Left common carotid artery plus branches (tissue), 1 donor: ENCODE measurements around a stretch of chr6.

DNA sequence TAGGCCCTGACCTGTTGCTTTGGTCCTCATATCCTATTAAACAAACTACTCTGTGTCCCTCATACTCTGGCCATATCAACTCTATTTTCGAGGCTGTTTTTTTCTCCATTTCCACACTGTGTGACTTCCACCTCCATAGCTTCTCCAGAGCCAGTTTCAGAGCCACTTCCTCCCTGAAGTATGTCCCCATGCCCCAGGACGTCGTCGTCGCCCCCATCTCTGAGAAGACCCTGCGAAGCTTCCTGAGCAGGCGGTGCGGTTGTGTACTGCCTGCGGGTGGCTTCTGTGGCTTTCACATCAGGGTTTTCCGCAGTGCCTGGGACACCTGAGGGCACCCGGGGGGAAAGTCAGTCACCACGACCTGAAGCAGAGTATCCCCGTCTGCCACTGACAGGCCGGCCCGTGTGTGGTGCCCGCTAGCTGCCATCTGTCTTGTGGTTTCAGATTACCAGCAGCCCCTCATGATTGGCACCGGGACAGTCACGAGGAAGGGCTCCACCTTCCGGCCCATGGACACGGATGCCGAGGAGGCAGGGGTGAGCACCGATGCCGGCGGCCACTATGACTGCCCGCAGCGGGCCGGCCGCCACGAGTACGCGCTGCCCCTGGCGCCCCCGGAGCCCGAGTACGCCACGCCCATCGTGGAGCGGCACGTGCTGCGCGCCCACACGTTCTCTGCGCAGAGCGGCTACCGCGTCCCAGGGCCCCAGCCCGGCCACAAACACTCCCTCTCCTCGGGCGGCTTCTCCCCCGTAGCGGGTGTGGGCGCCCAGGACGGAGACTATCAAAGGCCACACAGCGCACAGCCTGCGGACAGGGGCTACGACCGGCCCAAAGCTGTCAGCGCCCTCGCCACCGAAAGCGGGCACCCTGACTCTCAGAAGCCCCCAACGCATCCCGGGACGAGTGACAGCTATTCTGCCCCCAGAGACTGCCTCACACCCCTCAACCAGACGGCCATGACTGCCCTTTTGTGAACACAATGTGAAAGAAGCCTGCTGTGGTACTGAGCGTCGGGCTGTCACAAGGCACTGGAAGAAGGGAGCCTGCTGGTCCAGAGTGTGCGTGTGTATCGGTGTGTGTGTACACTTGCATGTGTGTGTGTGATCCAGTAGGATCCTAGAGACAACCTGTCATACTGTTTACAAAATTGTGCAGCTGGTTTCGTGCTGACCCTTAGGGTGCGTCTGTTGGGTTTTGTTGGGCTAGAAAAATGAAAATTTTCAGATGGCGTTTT lies 54.4 kb downstream of the GOPC start:
- PRO-cap: no peak

- PRO-cap: no peak
These were observed 13.6 kb upstream of the GOPC start for GRCh38 chr6:117615795-117616455.

DNA sequence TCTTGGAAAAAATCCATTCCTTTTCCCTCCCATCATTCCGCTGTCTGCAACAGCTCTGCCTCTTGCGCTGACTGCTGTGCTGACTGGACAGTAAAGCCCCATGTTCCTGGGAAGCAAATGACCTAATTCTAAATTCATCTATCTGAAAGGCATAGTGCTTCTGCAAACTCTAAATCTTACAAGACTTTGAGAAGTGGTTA lies 255.5 kb upstream of the PLN start:
- PRO-cap: no peak

GRCh38 chr6:118296138-118296914 lies 251.8 kb upstream of the PLN start:
- PRO-cap: no peak

DNA sequence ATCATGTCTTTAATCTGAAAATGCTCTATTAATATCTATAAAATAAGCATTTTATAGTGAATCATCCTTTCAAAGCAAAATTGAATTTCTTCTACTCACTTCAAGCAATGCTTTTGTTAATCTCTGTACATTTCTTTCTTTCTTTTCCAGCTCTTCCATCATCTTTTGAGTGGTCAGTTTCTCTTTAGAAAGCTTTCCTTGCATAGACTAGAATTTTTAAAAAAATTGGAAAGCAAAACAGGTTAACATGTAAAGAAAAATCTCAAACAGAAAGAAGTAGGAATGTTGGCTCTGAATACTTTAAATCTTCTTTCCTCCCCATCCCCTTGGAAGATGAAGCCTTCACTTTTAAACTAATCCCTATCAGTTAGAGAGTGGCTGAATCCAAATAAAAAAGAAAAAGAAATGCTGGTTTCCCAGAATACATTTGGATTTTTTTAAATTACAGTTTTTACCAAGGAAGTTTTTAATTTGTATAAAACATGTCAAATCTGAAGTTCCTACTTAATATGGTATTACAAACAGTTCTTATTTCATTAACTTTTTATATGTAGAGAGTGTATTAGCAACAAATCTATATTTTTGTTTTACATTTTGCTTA lies 77.6 kb upstream of the PLN start:
- PRO-cap: no peak

GRCh38 chr6:118719798-118720153 lies 68.4 kb upstream of the CEP85L start:
- PRO-cap: no peak

DNA sequence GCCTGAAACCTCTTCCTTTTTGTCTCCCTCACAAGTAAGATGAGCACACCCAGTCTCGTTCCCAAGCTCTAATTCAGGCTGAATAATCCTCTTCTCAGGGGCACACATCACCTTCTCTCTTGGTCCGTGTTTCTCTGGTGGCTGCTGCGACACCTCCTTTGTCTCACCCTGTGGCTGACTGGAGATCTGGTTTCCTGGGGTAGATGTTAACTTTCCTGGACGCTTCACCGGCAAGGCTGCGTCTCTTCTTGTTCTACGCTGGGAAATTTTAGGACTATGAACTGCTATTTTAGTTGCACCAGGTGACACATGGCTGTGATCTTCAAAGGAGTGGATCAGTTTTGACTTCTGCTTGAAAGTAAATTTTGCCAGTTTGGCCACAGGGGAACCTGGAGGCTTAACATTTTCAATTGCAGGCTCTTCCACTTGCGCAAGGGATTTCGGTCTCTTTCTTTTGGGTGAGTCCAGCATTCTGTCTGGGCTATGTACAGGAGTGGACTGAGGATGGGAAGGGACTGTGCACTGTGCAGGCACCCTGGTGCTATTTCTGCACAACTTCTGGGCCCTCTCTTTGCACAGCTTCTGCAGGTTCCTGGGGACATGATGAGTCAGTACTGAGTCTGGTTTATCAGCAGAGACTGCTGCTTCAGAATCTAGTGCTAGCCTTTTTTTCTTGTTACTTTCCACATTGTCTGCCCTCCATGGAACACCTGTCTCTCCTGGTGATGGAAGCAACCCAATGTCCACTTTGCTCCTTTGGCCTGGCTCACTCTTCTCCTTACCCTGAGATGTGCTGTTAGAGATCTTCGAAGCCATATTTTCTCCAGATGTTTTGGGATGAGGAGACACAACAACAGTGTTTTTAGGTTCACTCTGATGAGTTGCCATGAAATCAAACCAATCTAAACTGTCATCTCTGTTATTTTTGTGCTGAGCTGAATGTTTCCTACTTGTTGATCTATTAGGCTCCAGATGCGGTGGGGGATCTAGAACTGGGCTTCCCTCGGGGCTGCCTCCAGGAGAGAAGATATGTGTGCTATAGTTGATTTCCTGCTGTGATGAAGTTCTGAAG lies 78.5 kb upstream of the ASF1A start:
- PRO-cap: no peak

DNA sequence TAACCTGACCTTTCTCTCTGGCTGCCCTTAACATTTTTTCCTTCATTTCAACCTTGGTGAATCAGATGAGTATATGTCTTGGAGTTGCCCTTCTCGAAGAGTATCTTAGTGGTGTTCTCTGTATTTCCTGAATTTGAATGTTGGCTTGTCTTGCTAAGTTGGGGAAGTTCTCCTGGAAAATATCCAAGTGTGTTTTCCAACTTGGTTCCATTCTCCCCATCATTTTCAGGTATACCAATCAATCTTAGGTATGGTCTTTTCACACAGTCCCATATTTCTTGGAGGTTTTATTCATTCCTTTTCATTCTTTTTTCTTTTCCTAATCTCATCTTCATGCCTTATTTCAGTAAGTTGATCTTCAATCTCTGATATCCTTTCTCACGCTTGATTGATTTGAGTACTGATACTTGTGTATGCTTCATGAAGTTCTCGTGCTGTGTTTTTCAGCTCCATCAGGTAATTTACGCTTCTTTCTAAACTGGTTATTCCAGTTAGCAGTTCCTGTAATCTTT lies 72.4 kb upstream of the ASF1A start:
- PRO-cap: no peak

GRCh38 chr6:118993830-118994435 lies 59.0 kb upstream of the MCM9 start:
- PRO-cap: no peak

- PRO-cap: no peak
These were observed 58.9 kb upstream of the FAM184A start for GRCh38 chr6:119137323-119137863.

GRCh38 chr6:119139057-119139689 lies 60.7 kb upstream of the FAM184A start:
- PRO-cap: no peak

DNA sequence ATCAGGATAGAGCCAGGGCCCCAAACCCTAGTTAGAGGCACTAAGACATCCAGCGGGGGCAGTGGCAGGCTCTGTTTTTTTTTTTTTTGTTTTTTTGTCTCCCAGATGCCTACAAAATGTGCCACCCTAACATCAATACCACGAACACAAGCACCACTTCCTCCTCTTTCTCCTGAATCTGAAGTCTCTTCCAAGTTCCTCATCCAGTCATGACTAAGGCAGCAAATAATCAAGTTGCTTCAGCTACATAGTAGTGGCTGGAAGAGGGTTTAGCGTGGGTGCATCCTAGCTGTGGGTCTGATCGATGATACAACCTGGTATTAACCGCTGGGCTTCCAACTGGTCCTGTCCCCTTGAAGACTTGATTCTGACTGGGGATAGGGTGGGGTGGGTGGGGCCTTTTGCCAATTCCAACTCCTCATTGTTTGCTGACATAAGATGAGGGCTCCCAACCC lies 68.6 kb upstream of the FAM184A start:
- PRO-cap: no peak

DNA sequence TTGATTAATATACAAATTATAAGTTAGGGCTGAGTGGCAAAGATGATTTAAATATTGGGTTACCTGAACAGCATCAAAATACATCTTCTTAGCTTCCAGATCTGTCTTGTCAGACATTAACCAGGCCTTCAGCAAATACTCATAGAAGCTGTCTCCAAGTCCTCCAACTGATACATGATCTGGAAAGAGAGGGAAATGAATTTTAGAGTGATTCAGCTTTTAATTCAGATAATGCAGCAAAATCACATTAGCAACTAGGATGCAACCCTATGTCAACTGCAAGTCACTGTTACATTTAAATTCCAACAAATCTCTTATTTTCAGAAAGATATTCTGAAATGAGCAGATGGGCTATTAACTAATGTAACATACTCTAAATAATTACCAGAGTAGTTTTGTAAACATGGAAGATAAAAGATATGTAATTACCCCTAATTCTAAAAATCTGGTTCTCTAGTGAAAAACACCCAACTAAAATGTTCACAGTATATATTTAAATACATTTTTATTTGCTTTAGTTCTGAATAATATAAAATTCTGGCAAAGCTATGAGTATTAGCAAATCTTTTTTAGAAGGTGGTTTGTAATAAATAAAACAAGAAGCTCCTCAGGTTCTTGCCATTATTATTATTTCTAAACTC lies 115.4 kb upstream of the FAM184A start:
- PRO-cap: no peak

GRCh38 chr6:119446684-119446936 lies 97.0 kb upstream of the MAN1A1 start:
- PRO-cap: no peak

DNA sequence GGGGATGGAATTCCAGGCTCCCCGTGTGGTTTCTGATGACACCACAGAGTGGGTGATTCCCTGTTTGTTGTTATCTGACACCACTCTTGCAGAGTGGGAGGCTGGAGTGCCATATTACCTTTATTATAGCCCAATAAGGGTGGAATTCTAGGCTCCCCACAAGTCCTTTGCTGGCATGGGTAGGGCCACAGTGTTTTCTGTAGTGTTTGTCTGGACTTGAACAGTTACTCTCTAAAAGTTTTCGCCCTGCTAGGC lies 264.7 kb upstream of the MAN1A1 start:
- PRO-cap: no peak

GRCh38 chr6:119830283-119831353 lies 481.1 kb upstream of the MAN1A1 start:
- PRO-cap: no peak

- PRO-cap: unidirectional peak, minus-strand start at chr6:121437123; unidirectional peak, minus-strand start at chr6:121437169
These were observed 1.5 kb downstream of the GJA1 start for GRCh38 chr6:121436926-121437308.

- PRO-cap: no peak
These were observed 2.6 kb downstream of the GJA1 start for GRCh38 chr6:121437685-121438869.

DNA sequence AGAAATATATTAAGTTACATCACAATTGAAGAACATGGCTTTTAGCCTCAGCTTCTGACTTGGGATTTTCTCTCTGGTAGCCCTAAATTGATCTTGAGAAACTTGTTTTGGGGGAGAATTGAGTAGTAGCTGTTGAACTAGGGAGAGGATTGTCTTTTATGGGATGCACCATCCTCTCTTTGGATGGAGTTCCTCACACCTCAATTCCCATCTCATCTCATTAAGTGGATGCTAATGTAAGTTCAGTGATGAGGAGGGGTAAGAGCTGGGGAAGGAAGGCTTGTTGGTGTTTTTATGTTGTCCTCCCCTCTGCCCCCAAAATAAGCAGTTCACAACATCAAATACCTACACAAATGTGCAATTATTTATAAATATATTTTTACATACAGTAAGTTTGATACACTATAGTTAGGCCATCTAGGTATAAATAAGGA lies 4.0 kb downstream of the GJA1 start:
- PRO-cap: no peak

DNA sequence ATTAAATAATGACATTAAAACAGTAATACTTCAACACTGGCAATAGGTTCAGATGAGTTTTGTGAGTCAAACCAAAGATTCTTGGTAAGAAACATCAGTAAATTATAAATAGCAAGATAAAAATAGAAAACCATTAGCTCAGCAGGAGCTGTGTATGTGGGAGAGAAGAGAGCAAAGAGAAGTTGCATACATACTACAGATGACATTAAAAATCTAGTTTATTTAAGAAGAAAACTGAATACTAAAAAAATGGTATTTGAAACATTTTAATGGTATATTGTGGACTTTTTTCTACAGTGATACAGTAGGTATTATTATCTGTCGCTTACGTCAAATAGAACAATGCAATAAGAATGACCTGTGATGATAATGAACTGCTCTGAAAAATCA lies 149.2 kb downstream of the GJA1 start:
- PRO-cap: no peak